Iris pigment epithelial cell (primary cell): ENCODE data around the gene PDE1C.

DNA sequence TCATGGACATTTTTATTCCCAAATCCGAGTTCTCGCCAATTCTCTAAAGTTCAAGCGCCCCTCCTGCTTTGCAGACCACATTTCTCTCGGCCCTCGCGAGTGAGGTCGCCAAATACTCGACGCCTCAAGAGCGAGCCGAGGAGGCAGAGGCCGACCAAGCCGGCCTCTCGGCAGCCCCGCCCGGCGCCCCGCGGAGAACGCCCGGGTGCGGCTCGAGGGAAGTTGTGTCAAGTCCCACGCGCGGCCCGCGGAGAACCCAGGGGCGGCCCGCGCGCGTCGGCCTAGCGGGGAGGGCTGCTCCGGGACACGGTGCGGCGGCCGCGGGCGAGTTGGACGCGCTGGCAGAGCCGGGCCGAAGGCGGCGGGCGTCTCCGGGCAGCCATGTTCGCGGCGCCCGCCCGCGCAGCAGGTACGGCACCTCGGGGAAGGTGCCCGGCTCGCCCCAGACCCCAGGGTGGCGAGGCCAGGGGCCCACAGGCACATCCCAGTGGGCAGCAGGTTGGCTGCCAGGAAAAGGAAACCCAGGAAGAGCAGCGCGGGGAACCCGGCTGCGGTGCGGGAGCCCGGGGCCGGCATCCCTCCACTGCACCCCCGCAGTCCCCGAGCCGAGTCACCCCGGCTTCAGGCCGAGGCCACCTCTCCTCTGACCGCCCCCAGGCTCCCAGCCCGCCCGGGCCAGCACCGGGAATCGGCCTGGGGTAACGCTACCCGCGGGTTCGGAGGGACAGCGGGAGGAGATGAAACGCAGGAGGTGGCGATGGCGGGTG, 602 bp downstream of the SCRN1 start:
- RRBS = 6% methylated on average over 48 of the region's 86 CpGs

- RRBS = 0% methylated on average over 3 of the region's 16 CpGs
Measured at GRCh38 chr7:30135628-30135809, 733 bp downstream of the MTURN start.

GRCh38 chr7:30162638-30163221, 27.9 kb downstream of the MTURN start:
- RRBS = no CpG with 5 or more reads among the region's 5 CpGs

DNA sequence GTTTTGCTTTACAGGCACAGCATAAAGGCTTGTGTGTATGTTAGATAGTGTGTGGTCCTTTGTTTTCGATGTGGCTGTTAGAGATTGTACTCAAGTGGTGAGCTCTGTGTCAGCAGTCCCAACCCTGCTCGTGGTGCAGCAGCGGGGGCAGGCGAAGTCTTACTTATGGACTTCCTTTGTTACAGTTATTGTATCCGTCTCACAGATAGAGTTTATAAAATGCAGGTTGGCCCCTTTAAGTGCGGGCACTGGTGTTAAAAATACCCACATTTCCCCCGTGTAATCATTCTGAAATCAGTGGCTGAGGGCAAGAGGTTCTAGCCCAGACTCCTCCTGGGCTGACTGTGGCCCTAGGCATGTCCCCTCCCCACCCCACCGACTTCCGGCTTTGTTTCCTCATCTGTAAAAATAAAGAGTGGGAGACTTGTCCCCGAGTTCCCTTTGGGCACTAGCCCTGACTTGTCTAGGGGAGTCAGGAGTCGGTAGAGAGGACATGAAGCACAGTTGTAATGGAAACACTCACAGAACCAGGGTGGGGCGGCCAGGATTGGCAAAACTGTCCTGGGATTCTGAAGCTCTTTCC, 28.6 kb downstream of the MTURN start:
- RRBS = no CpG with 5 or more reads among the region's 12 CpGs

DNA sequence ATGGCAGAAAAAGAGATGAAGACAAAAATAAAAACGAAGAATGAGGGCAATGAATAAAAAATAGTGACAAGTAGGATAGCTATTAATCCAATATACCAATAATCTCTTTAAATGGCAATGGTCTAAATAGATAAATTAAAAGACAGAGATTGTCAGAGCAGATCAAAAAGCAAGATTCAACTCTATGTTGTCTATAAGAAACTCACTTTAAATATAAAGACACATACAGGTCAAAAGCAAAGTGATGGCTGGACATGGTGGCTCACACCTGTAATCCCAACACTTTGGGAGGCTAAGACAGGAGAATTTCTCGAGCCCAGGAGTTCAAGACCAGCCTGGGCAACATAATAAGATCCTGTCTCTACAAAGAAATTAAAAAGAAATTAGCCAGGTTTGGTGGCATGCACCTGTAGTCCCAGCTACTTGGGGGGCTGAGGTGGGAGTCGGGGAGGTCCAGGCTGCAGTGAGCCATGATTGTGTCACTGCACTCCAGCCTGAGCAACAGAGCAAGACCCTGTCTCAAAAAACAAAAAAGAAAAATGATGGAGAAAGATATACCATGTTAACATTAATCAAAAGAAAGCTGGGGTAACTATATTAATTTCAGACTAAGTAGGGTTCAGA, 67.2 kb upstream of the ZNRF2 start:
- RRBS = no CpG with 5 or more reads among the region's 3 CpGs

GRCh38 chr7:30468835-30469243, 9.7 kb downstream of the NOD1 start:
- RRBS = no CpG with 5 or more reads among the region's 5 CpGs

- RRBS = no CpG with 5 or more reads among the region's 4 CpGs
Measured at GRCh38 chr7:30534295-30534670, 29.7 kb upstream of the GGCT start.

GRCh38 chr7:30632156-30632461, 37.4 kb downstream of the GARS1 start:
- RRBS = no CpG with 5 or more reads among the region's 7 CpGs

DNA sequence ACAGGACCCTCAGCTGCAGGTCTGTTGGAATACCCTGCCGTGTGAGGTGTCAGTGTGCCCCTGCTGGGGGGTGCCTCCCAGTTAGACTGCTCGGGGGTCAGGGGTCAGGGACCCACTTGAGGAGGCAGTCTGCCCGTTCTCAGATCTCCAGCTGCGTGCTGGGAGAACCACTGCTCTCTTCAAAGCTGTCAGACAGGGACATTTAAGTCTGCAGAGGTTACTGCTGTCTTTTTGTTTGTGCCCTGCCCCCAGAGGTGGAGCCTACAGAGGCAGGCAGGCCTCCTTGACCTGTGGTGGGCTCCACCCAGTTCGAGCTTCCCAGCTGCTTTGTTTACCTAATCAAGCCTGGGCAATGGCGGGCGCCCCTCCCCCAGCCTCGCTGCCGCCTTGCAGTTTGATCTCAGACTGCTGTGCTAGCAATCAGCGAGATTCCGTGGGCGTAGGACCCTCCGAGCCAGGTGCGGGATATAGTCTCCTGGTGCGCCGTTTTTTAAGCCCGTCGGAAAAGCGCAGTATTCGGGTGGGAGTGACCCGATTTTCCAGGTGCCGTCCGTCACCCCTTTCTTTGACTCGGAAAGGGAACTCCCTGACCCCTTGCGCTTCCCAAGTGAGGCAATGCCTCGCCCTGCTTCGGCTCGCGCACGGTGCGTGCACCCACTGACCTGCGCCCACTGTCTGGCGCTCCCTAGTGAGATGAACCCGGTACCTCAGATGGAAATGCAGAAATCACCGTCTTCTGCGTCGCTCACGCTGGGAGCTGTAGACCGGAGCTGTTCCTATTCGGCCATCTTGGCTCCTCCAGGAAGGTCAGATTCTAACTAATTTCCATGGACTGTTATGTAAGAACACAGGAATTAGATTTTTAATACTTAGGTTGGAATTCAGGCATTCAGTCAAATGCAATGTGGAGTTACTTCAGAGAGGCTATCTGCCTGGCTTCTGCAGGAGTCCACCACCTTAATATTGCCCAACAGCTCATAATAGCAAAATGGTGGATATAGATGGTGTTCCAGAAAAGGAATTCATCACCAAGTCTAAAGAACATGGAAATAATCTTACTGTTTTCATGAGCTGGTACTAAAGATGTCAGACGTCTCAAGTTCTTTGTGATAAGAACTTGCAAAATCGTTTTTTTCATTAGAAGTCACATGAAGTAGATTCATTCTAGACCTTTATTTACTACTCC, 39.8 kb downstream of the CRHR2 start:
- RRBS = no CpG with 5 or more reads among the region's 42 CpGs

DNA sequence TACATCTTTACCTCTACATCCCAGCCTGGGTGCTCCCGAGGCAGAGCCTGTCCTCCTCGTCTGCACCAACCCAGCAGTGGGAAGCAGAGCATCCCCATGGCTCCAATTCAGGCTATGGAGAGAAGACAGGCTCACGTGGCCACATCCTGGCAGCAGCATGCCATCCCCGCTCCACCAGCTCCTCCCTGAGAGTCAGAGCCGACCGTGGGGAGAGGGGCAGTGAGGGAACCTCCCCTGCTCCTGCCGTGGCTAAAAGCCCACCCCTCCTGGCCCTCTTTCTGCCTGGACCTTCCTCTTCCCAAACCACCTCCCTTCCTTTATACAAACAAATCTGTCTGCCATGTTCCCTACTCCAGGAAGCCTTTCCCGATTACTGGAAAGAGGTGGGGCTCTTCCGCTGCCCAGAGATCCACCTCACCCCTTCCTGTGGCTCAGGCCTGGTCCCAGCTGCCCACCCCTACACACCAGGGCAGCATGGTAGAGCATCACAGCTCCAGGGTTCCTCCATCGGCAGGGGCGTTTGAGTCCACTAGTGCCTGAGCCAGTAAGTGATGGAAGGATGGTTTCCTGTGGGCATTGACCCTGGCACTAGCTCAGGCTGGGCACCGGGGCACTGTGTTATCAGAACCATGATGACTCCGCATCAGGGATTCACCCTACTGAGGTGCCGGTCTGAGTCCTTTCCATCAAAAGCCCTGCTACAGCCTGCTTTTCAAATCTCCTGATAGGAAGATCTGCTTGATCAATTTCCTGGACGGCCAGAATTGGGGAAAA, 10.7 kb upstream of the AQP1 start:
- RRBS = 100% methylated on average over 2 of the region's 15 CpGs

DNA sequence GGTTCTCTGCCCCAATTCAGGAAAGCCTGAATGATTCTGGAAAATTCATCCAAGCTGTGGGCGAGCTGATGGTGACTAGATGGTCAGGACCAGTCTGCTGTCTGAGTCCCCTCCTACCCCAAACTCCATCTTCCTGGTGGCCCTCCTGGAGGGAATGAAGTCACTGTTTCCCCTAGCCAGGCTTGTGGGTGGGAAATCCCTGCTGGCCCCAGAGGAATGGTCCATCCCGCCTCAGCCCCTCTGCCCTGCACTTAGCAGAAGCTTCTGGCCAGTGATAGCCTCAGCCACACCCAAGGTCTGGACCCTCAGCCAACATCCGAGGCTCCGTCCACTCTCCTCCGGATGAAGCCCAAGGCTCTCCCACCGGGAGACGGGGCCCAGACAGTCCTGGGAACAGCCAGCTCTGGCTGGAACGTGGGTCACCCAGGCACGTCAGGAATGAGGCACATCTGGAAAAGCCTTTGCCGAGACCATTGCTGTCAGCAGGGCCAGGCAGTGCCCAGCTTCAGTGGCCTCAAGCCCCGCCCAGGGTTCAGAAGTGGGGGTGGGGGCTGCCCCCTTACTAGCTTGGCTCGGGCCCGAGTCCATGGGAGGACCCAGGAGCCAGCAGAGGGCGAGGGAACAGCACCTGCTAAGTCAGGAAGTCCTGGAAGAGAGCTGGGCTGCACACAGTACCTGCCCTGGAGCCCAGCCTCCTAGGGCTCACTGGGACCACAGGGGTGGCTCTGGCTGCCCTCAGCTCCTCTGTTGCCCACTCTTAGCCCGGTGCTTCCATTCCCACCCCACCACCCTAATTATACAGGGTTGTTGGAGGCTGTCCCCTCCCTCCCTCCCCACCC, 3.8 kb upstream of the AQP1 start:
- RRBS = no CpG with 5 or more reads among the region's 15 CpGs

DNA sequence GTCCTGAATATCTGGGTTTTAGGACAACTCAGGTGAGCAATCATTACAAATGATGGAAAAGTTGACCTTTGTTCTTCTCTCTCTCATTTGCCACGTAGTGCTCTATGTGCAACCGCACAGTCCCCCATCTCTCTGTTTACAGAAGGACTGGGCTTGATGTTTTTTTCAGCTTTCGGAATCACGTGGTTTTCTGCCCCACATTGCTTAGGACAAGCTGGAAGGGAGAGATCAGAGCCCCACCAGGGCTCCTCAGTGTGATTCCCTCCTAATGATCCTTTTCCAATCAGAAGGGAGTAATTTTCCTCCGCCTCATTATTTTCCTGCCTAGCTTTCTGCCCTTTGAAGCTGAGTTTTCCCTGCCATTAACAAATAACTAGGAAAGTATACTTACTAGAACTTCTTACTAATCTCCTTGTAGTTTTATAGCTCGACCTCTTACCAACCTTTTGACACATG, 22.1 kb downstream of the NEUROD6 start:
- RRBS = no CpG with 5 or more reads among the region's 6 CpGs

DNA sequence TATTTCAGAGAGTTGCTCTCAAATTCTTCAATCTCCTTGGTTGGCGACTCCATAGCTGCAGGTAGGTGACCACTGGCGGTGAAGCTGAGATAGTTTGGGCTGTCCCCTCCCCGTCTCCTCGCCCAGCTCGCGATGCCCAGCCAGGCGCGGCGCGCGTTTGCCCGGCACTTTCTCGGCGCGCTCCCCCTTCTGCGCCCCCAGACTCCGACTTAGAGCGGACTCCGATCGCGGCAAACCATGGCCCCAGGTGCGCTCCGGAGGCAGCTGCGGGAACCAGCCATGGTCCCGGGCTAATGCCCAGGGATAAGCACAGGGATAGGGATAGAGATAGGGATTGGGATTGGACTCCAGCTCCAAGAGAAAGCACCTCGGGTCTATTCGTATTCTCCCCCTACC, at the start of gene PDE1C:
Gene PDE1C, minus strand, starts transcription at position 67 of the 396 bp plus-strand sequence.
- RRBS = 2% methylated on average over 10 of the region's 27 CpGs

DNA sequence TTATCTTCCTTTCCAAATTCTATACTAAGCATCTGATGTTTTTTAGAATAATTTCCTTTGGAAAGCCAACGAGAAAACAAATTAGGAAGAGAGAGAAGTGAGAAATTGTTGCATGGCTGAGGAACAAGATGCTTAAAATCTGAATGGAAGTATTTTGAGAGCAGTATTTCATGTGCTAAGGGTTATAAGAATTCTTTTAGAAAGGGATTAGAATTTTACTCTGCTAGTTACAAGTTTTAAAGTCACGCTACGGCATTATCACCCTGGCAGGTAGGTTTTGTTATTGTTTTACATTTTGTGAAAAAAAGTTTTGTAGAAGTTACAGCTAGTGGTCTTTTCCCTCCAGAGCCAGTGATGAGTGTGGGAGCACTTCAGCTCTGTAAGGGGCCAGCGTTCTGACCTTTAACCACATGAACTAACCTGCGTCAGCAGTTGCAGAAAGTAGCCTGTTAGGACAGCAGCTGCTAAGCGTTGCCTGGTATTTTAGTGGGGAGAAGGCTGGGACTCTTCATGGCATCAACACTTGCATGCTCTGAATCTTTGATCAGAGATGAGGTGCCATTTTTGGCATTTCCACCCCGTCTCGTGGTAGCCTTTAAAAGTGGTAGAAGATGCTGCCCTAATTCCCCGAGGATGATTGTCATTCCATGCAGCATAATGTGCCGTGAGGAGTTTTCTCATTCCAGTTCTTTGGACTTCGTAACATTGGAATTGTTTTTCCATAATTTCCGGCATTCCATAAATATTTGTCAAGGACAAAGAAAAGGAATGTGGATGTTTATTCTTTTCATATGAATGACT, 92.0 kb downstream of the AVL9 start:
- RRBS = no CpG with 5 or more reads among the region's 12 CpGs

DNA sequence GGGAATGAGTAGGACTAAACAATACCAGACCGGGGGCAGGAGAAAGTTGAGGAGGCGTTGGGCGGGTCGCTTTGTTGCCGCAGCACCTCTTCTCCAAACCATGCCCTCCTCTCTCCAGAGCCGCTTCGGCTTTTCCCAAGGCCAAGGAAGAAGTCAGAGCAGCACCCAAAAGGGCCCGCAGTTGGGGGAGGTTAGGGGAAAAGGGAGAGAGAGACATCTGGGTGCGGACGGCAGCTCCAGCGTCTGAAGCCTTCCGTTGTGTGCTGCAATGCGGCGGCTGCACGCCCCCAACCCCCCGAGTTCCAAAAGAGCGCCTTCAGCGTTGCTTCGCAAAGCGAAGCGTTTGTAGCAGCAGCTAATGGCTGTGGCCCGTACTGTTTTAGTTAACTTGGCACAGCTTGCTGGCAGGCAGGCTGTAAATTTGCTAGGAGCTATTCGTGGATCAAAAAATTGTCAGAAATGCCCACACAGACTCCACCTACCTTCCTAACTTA, 949 bp upstream of the KBTBD2 start:
- RRBS = no CpG with 5 or more reads among the region's 23 CpGs

DNA sequence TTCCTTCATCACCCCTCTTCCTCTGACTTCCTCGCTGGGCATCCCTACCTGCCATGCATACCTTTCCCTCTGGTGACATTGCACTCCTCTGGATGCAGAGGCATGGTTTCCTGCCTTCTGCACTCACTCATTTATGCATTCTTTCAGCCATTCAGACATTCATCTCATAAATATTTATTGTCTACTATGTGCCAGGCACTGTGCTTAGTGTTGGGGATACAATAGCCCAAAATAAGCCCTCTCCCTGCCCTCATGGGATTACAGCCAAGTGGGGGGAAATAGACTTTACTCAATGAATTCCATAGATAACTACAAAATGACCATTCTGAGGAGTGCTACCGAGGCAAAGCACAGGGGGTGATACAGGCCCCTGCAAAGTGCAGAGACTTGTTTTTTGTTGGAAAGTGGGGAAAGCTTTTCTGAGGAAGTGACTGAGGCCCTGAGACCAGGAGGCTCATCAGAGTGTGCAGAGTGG, 274.6 kb upstream of the BMPER start:
- RRBS = no CpG with 5 or more reads among the region's 2 CpGs

GRCh38 chr7:34757917-34758640, 100.1 kb downstream of the NPSR1 start:
- RRBS = no CpG with 5 or more reads among the region's 1 CpG

DNA sequence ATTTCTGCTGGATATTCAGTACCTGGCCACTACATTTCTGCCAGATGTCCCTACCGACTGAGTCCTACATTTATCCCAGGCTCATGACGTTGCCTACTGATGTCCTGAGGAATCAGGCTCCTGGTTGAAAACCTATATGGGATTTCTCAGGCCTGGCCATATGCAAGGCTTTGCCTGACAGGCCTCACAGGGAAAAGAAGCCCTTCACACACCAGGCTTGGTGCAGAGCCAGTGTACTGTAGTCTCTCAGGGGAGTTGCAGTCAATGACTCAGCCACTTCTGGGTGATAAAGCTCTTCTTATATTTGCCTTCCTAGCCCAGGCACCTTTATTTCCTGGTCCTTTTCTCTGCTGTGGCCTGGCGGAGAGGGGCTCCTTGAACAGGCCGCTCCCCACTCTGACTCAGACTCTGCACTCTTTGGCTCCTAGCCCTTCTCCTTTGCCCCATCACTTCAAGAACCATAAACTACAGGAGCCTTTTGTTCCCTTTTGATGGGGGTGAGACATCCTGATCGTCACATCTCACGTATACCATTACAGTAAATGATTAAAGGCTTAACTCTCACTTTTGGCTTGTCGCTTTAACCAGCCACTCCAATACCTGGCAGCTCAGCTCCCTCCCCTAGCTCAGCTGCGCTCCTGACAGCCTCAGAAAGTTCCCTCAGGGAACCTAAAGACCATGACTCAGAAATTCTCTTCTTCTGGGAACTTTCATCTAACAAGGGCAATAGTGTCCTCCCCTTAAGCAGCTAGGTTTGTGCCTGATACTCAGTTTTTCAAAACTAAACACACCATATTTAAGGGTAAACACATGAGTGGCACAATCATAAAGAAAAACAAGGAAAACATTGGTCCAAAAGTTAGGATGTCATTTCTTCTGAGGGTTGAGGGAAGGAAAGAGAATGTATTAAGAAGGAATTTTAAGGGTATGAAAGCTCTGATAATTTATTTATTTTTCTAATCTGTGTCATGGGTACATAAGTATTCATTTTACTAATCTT, 33.4 kb downstream of the DPY19L1 start:
- RRBS = no CpG with 5 or more reads among the region's 8 CpGs

GRCh38 chr7:35248610-35248946, 5.3 kb downstream of the TBX20 start:
- RRBS = 52% methylated on average over 5 of the region's 10 CpGs